Calu3 (cell line): ENCODE results near the genes C3orf62, MON1A and SEMA3B.

DNA sequence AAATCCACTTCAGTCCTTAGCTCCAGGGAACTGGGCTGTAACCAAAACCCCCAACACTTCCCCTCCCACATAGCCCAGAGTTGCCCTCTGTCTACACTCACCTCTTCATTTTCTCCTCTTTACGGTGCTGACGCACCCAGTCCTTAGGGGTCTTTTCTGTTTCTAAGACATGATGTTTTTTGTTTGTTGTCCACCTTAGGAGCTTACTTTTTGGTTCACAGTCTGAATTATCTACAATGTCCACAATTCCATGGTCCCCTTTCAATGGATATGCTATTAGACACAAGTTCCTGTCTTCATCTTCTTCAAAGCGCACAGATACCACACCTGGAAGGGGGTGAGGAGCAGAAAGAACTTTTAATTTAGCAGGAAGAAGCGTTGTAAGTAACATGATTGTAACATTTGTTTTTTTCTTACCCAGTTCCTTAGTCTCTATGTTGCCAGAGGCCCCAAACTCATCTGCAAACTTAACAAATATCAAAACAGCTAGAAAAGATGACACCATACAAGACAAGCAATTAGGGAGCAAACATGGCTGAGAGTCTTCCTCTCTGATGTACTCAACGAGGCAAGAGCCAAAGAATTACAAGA is 7.2 kb upstream of the NCKIPSD start:
- PRO-cap, result no peak

- PRO-cap, result no peak
These were observed 17.2 kb downstream of the QRICH1 start for GRCh38 chr3:49076686-49077061.

DNA sequence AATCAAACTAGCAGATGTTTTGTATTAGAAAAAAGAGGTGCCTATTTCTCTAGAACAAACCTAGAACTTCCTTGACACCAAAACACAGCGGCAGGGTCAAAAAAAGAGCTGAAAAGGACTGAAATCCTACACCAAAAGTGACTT is 1.4 kb downstream of the QRICH1 start:
- PRO-cap, result no peak

- PRO-cap, result no peak
These were observed 684 bp downstream of the USP19 start for GRCh38 chr3:49119809-49120469.

DNA sequence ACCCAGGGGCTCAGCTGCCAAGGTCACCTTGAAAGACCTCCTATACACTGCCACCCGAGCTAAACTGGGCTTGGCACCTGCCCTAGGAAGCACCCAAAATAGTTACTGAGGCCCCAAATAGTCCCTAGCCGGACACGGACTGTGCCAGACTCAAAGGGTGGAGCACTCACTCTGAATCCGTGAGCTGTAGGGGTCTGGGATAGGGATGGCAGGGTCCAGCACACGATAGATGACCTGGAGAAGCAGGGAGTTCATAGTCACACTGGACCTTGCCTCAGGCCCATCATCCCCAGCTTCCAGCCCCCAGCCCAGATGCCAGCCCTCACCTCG is 1.7 kb downstream of the LAMB2 start:
- PRO-cap, result no peak

DNA sequence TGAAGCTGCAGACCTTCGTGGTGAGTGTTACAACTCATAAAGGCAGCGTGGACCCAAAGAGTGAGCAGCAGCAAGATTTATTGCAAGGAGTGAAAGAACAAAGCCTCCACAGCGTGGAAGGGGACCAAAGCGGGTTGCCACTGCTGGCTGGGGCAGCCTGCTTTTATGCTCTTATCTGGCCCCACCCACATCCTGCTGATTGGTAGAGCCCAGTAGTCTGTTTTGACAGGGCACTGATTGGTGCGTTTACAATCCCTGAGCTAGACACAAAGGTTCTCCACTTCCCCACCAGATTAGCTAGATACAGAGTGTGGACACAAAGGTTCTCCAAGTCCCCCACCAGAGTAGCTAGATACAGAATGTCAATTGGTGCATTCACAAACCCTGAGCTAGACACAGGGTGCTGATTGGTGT is 9.6 kb downstream of the C3orf84 start:
- PRO-cap, result no peak

DNA sequence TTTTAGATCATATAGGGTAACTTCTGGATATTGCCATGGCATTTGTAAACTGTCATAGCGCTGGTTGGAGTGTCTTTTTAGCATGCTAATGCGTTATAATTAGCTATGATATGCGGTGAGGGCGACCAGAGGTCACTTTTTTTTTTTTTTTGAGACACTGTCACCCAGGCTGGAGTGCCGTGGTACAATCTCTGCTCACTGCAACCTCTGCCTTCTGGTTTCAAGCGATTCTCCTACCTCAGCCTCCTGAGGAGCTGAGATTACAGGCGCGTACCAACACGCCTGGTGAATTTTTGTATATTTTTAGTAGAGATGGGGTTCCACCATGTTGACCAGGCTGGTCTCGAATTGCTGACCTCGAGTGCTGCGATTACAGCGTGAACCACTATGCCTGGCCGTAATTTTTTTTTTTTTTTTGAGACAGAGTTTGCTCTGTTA is 5.9 kb downstream of the IHO1 start:
- PRO-cap, result no peak

DNA sequence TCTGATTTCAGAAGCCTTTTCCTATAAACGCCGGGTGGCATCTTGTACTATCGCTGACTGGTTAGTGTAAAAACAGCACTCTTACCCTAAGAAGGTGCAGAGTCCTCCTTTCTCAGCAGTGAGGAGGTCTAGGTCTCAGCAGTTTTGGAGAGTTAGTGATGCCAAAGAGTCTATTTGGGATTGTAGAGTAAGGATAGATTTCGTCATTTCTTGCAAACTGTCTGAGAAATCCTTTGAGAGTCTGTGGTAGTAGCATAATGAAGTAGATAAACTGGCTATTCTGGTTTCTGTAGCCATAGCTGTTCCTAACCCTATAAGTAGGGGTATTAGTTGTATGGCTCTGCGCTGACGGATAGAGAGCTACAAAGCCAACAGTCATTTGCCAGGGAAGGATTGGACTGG is 22.6 kb downstream of the IHO1 start:
- PRO-cap, result no peak

DNA sequence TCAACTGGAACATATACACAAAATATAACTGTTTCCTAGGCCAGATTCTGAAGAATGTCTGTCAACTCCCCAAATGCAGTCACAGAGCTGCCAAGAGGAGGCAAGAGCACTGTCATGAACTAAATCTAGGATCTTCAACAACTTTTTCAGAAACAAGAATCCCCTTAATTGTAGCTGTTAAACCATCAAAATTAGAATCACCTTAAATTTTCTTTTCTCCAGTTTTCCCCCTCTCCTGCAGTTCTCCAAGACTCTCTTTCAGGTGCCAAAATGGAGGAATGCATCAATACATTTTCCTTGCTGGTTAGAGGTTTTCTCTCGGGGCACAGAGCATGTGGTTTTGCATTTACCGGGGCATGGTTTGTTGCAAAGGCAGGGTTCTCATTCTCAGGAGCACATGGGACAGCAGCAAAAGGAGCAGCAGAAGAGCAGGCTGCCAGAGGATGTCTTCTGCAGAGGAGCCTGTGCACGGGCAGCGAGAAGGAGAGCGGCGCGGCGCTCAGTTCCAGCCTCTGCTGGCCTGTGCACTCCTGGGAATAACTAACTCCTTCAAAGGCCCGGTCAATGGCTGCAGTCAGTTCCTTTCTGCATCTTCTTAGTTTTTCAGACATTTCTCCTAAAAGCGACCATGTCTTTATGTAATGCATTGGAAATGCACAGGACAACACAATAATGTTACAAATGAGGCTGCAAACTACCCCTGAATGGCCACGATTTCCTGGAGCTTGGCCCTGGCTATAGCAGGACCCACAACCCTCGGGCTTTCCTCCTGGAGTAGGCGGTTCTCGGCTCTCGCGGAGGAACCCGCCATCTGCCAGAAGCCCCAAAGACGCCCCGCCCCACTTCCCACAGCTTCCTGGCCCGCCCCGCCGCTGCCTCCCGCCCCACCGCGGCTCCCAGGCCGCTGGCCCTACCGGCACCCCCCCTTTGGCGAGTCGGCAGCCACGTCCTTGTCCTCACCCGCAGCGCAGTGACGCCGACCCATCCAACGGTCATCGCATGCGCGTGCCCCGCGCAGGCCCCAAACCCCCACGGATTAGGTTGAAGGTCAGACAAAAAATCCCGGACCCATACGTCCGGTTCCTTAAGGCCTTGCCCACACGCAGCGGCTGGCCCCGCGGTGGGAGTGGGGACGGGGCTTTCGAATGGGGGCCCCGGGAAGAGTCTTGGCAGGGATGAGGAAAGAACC is at the start of gene C3orf62:
C3orf62 (minus strand) TSS at position 1,007 of the 1,189 bp plus-strand sequence.
- PRO-cap, result bidirectional peak, plus-strand start at position 938 of the sequence, minus-strand start at position 776 of the sequence

DNA sequence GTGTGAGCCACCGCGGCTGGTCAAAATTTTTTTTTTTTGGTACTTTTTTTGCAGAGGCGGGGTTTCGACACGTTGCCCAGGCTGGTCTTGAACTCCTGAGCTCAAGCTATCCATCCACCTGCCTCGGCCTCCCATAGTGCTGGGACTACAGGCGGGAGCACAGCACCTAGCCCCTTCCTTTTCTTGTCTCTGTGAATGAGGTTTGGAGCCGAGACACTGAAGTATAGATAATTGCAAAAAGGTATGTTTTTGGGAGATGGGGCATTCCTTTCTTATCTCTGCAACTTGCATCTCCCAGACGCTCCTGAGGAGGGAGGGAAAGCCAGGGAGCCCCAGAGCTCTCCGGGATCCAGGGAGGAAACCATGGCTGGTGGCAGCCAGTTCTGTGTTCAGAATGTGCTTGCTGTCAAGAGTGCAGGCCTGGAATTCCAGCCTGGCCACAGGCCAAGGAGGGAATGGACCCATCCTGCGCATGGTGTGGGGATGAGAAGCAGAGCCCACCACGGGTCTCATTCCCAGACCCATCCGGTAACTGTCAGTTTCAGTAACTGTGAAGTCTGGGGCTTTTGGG is 1.2 kb upstream of the DAG1 start:
- PRO-cap, result no peak

- PRO-cap, result no peak
These were observed 34.2 kb upstream of the BSN start for GRCh38 chr3:49520138-49520360.

- PRO-cap, result no peak
These were observed 3.4 kb downstream of the MST1 start for GRCh38 chr3:49685953-49686293.

GRCh38 chr3:49873438-49874076 is 3.9 kb upstream of the CAMKV start:
- PRO-cap, result no peak

GRCh38 chr3:49929210-49930413 is at the start of gene MON1A:
TSS of gene MON1A (minus strand) at chr3:49929811.
- PRO-cap, result bidirectional peak, plus-strand start at chr3:49929618, minus-strand start at chr3:49929494; bidirectional peak, plus-strand start at chr3:49930001, minus-strand start at chr3:49929811

GRCh38 chr3:50155817-50156314 is 742 bp downstream of the SEMA3F start:
- PRO-cap, result no peak

- PRO-cap, result no peak
These were observed 1.9 kb downstream of the SEMA3F start for GRCh38 chr3:50156685-50157742.

DNA sequence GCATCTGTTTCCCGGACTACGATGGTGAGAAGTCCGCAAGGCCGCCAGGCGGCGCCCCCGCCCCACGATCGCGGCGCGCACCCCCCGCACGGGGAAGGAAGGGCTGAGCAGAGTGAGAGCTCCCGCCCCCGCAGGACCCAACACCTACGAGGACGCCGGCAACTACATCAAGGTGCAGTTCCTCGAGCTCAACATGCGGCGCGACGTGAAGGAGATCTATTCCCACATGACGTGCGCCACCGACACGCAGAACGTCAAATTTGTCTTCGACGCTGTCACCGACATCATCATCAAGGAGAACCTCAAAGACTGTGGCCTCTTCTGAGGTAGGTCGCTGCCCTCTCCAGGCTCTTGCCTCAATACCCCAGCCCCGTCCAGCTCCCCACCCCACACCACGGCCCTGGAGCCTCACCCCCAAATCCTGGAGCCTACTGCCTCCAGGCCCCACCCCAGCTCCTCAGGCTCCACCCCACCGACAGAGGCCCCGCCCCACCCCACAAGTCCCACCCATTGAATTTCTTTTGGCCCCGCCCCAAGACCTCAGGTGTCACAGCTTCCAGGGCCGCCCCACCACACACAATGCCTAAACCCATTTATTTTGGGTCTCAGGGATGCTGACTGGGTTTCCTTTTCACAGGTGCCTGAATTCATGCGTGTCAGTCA is 3.4 kb downstream of the GNAT1 start:
- PRO-cap, result no peak

GRCh38 chr3:50237874-50238613 is 2.0 kb downstream of the GNAI2 start:
- PRO-cap, result bidirectional peak, plus-strand start at chr3:50238130, minus-strand start at chr3:50238001

GRCh38 chr3:50252277-50252691 is 16.3 kb downstream of the GNAI2 start:
- PRO-cap, result no peak

GRCh38 chr3:50268589-50269422 is at the start of gene SEMA3B:
TSS of gene SEMA3B (plus strand) at chr3:50269147.
- PRO-cap, result bidirectional peak, plus-strand start at chr3:50269171, minus-strand start at chr3:50268894